Peripheral blood mononuclear cell (primary cell): ENCODE results near the gene TCFL5.

DNA sequence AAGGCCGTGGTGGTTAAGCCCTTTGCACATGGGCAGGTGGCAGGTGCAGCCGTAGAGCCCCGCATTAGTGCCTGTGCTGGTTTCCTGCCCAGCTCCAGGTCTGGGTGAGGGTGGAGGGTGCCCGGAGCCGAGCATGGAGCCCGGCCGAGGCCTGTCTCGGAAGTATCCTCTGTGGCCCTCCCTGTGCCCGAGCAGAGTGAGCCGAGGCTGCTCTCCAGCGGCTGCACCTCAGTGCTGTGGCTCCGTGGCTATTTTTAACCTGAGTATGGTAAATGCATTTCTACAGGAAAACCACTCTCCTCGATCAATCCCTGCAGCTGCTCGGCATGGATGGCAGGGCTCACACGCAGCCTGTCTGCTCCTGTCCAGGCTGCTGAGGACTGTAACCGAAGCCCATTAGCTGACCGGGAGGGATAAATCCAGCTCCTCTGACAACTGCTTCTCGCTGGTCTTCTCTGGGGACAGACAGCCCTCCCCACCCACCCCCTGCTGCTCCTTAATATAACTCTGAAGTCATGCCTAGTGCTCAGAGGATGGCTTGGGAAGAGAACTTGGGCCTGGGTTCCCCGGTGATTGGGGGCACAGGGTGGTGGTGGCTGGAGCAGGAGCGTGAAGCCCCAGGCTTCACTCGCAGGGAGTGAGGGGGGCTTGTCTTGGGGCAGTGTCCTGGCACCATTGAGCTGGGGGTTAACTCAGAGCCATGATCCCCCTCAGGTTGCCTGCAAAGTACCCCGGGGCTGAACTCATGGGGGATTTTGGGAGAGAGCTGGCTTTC is 36.5 kb upstream of the GATA5 start:
- PRO-cap, 8 experiments, result no peak in any of the 8 experiments

DNA sequence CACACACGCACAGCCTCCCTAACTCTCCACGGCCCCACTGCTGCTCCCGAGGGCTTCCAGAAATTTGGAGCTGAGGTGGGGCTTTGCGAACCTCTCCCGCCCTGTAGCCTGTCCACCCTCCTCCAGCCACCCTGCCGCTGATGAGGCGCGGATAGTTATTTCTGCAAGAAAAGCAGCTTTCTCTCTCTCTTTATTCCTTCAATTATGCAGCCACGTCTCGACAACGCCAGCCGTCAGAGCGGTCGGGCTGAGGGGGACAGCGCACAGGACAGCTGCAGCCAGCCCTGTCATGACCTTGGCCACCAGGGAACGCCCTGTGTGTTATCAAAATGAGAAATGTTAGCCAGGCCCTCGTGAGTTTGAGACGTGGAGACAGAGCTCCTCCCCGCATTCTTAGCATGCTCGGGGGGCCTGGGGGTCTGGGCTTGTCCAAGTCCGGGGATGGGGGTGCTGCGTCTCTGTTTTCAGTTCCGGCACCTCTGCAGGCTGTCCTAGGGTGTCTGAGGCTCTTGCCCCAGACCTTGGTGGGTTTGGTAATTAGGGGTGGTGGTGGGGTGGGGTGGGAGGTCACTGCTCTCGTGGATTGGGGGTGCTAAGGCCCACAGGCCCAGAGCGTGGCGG is 54.1 kb upstream of the GATA5 start:
- PRO-cap, 8 experiments, result no peak in any of the 8 experiments

GRCh38 chr20:62570666-62571213 is 71.6 kb upstream of the SLCO4A1 start:
- PRO-cap, 8 experiments, result no peak in any of the 8 experiments

- PRO-cap, 8 experiments, result no peak in any of the 8 experiments
Measured at GRCh38 chr20:62618534-62619016, 23.7 kb upstream of the SLCO4A1 start.

- PRO-cap, 8 experiments, result no peak in any of the 8 experiments
Measured at GRCh38 chr20:62644150-62644713, 1.9 kb downstream of the SLCO4A1 start.

DNA sequence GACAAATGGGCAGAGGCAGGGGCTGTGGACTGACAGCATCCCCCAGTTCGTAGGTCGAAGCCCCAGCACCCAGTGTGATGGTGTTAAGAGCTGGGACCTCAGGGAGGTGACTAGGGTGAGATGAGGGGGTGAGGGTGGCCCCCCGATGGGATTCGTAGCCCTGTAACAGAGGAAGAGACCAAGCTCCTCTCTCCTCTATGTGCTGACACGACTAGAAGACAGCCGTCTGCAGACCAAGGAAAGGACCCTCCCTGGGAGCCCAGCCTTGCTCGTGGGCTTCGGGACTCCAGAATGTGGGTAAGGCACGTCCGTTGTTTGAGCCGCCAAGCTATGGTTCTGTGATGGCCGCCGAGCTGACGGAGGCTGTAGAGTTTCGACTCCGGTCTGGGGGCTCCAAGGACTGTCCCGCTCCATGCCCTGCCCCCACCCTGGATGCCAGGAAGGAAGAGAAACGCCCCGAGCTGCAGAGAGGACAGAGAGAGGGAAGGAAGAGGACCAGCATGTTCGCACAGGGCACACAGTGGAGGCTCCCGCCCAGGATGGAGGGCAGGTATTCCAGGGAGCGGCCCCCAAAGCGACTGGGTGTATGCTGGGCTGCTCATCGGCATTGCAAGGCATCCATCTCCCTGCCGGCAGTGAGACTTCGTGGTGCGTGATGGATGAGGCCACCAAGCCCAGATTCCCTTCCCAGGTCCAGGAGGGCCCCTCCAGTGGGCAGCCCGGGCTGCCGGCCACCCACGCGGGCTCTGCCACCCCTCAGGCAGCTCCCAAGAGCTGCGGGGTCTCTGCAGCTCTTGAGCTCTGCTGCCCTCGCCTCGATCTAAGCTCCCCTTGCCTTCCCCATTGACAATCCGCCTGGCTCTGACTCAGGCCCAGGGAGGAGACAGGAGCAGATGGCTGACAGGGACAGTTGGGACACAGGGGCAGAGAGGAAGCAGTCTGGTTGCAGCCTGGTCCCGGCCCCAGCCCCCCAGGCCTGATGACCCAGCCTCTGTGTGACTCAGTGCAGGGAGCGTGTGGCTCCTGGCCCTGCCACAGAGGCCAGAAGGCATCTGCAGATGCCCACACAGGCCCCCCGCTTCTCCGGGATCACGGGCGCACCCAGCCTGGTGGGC is 32.7 kb downstream of the SLCO4A1 start:
- PRO-cap, 8 experiments, result peak in 5 of 8 experiments; most common plus-strand start position 909 of the sequence (in 3); most common minus-strand start position 822 of the sequence (in 4)

- PRO-cap, 8 experiments, result peak in 3 of 8 experiments; most common plus-strand start chr20:62804190 (in 2); most common minus-strand start chr20:62804069 (in 1)
Measured at GRCh38 chr20:62803877-62804316, 738 bp upstream of the OGFR start.

- PRO-cap, 8 experiments, result no peak in any of the 8 experiments
Measured at GRCh38 chr20:62823548-62824198, 6.8 kb downstream of the COL9A3 start.

GRCh38 chr20:62860931-62861902 is at the start of gene TCFL5:
TCFL5 (minus strand) TSS chr20:62861822.
- PRO-cap, 8 experiments, result peak in 8 of 8 experiments; most common plus-strand start chr20:62861243 (in 4); most common minus-strand start chr20:62861478 (in 7)

GRCh38 chr20:62879350-62880355 is 18.0 kb upstream of the TCFL5 start:
- PRO-cap, 8 experiments, result no peak in any of the 8 experiments

DNA sequence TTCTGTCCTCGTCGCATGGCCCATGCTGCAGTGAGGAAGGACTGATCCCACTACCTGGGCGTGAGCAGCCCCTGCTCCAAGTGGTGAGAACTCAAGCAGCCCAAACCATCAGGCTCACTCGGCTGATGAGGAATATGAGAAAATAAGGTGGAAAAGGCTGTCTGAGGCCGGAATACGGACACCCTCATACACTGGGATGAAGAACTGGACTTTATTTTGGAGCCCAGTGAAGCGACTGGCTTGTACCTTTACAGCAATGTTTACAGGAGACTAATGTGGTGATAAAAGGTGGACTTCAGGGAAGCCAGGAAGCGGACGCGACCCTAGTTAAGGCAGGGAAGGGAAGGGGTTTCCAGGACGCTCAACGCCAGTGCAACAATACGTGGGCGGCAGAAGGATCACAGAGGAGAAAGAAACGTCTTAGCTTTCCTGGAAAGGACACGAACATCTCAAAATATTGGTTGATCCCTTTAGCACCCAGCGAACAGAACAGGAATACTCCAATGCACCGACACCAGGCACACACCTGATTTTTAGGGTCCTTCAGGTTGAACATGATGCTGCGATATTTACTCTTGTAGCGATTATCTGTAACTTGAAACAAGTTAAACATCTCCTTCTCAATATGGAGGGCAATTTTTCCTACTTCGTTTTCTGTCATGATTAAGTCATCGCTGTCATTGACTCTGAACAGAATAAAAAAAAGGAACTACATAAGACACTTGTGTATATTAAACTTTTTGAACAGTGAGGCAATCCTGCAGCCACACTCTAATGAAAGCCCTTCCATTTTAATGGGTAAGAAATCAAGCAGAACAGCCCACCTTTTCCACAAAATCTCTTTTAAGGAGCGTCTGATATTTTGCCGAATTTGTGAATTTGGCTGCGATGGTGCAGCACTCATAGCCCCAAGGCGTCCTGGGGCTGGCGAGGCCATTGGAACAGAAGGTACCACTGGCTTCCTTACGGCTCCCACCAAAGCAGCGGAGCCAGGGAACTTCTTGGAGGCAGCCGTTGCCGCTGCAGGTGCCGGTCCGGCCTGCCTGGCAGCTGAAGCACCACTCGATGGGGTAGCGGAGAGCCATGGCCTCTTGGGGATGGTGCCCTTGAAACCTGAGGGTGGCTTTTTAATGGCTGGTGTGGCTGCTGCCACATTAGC is 30.2 kb downstream of the DIDO1 start:
- PRO-cap, 8 experiments, result peak in 2 of 8 experiments; most common minus-strand start position 417 of the sequence (in 1)

- PRO-cap, 8 experiments, result peak in 4 of 8 experiments; most common minus-strand start chr20:62901396 (in 3)
Measured at GRCh38 chr20:62901262-62901868, 24.9 kb downstream of the DIDO1 start.

- PRO-cap, 8 experiments, result no peak in any of the 8 experiments
Measured at GRCh38 chr20:62913982-62914643, 12.2 kb downstream of the DIDO1 start.

GRCh38 chr20:62960642-62961055 is 8.1 kb downstream of the SLC17A9 start:
- PRO-cap, 8 experiments, result no peak in any of the 8 experiments

GRCh38 chr20:62963515-62964186 is 11.1 kb downstream of the SLC17A9 start:
- PRO-cap, 8 experiments, result no peak in any of the 8 experiments

DNA sequence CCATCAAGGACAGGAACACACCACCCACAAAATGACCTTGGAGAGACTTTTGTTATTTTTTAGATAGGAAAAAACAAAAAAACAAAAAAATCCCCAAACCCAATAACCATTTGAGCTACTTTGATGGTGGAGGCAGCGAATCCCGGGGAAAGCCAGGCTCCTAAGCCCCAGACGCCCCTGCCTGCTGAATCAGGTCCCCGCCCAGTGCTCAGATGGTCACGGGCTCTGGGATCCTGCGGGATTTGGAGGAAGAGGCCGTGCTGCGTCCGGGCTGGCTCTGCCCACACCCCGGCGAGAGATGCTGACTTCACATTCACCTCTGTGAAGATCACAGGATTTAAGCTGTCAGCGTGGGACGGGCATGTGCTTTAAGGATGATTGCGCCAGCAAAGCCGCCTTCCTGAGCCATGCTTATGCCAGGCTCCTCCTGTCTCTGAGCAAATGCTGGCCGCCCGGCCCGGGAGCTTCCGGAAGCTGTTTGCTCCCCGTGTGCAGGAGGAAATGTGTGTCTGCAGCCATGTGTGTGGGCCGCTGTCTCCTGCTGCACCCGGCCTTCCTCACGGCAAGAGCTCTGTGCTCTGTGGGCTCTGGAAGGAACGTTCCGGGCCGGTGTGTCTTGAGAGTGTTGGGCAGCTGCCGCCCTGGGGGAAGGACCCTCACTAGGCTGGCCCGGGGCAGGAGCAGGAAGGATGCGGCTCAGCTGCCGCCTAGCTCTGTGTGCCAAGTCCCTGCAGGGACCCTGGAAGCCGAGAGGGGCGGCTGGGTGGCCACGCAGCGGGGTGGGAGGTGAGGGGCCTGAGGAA is 18.8 kb upstream of the BHLHE23 start:
- PRO-cap, 8 experiments, result no peak in any of the 8 experiments

GRCh38 chr20:63363273-63363587 is 2.1 kb upstream of the CHRNA4 start:
- PRO-cap, 8 experiments, result no peak in any of the 8 experiments

GRCh38 chr20:63379981-63380408 is 18.8 kb upstream of the CHRNA4 start:
- PRO-cap, 8 experiments, result no peak in any of the 8 experiments

DNA sequence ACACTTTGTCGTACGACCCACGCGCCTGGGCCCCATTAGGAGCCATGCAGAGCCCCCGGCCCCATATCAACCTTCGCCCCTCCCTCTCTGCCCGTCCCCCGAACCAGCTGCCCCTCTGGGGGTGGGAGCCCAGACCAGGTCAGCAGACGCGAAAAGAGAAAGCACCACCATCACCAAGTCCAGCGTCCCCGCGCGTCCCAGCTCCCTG is 44.5 kb downstream of the KCNQ2 start:
- PRO-cap, 8 experiments, result no peak in any of the 8 experiments

GRCh38 chr20:63446405-63446945 is 26.0 kb downstream of the KCNQ2 start:
- PRO-cap, 8 experiments, result no peak in any of the 8 experiments